Epithelial cell of prostate (primary cell): ENCODE measurements around a stretch of chr3.

- RRBS: no CpG with 5 or more reads among the region's 3 CpGs
Observed at GRCh38 chr3:5944064-5944263, 756.5 kb downstream of the EDEM1 start.

- RRBS: no CpG with 5 or more reads among the region's 8 CpGs
Observed at GRCh38 chr3:6531093-6531652, 329.7 kb upstream of the GRM7 start.

- RRBS: no CpG with 5 or more reads among the region's 1 CpG
Observed at GRCh38 chr3:7739703-7740109, 761.9 kb upstream of the LMCD1 start.

DNA sequence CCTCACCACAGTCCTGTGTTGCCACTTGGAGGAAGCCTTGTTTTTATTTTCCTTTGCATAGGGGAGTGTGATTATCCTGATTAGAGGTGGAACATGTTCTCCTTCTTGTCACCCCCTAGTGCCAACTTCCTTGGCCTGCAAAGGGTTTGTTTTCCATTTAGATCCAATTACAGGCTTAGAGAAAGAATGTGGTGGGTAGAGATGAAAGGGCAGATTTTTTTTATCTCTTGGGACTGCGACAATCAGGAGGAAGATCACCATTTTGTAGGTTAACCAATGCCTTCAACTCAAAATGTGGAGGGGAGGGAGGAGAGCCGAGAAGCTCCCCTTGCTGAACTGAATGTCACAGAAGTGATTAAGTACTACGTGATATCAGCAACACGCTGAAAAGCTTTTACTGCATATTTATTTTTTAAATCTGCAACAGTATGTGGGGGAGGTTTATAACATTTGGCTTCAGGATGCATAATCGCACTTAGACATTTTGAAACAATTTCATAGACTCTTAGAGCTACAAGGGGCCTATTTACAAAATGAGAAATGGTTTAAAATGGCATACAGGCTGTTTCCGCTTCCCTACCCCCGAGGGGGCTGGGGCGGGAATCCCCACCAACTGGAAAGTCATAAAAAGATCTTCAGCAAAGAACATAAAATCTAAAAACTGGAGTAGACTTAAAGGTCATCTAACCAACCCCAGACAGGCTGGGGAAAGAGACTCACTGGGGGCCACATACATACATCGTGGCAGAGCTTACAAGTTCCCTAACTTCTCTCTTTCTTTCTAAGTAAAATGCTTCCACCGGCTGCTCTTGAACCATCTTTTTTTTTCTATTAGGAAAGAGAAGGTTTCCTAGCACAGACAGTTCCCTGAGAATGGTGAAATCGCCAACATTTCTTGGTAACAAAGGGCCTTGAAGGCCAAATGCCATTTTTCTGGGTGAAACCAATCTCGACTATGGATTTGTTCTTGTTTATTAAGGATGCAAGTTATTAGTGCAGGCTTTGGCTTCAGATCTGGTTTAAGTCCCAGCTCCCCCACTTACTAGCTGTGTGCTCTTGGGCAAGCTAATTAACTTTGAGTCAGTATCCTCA lies 2.6 kb downstream of the LMCD1 start:
- RRBS: no CpG with 5 or more reads among the region's 12 CpGs

- RRBS: 98% methylated on average over 2 of the region's 17 CpGs
Observed at GRCh38 chr3:8611227-8611690, 33.3 kb downstream of the SSUH2 start.

DNA sequence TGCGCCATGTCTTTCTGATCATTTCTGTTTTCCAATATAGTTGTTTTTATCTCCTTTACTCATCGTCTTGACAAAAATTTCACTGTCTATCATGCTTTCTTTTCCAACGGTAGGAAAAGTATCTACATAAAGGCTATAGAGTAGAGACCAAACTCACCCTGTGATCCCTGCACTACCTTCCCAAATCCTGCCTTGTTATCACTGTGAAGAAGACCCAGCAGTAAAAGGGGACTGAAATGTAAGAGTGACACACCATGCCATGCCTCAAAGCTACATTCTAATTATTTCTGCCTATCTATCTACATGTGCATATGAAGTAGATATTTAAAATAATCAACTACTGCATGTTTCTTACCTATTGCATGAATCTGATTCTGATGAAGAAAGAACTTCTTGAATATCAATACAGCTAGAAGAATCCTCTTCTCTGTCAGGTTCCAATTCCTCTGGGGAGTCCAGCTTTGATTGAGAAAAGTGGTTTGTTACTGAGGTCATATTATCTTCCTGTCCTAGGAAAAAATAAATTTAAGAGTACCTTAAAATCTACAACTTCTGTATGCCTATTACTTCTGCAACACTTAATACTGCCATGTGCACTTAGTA lies 64.6 kb downstream of the RAD18 start:
- RRBS: no CpG with 5 or more reads among the region's 3 CpGs

GRCh38 chr3:9396507-9397303 lies 710 bp upstream of the SETD5 start:
- RRBS: 1% methylated on average over 15 of the region's 82 CpGs

DNA sequence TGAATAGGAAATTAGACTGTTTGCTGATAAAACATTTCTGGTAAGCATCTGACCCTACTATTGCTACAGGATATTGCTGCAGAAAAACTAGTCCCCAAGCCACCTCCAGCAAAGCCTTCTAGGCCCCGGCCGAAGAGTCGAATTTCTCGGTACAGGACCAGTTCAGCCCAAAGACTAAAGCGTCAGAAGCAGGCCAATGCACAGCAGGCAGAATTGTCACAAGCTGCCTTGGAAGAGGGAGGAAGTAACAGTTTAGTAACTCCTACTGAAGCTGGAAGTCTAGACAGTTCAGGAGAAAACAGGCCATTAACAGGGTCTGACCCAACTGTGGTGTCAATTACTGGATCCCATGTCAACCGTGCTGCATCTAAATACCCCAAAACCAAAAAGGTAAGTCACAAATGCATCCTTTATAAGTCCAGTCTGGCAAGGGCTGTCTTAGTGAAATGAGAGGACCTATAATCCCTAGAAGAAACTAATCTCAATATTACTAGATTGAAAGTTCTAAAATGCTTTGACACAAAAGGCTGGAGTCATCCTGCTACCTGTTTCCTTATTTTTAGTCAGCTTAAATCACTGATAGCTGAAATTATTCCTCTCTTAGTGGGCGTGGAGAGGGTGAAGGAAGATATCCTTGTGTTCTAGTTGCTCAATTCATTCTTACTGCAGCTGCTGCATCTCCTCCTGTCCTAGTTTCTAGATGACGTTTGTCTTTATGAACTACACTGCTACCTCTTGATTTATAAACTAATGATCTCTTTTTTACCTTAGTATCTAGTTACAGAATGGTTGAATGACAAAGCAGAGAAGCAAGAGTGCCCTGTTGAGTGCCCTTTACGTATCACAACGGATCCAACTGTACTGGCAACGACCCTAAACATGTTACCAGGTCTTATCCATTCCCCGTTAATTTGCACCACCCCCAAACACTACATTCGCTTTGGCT lies 50.5 kb downstream of the SETD5 start:
- RRBS: no CpG with 5 or more reads among the region's 13 CpGs

DNA sequence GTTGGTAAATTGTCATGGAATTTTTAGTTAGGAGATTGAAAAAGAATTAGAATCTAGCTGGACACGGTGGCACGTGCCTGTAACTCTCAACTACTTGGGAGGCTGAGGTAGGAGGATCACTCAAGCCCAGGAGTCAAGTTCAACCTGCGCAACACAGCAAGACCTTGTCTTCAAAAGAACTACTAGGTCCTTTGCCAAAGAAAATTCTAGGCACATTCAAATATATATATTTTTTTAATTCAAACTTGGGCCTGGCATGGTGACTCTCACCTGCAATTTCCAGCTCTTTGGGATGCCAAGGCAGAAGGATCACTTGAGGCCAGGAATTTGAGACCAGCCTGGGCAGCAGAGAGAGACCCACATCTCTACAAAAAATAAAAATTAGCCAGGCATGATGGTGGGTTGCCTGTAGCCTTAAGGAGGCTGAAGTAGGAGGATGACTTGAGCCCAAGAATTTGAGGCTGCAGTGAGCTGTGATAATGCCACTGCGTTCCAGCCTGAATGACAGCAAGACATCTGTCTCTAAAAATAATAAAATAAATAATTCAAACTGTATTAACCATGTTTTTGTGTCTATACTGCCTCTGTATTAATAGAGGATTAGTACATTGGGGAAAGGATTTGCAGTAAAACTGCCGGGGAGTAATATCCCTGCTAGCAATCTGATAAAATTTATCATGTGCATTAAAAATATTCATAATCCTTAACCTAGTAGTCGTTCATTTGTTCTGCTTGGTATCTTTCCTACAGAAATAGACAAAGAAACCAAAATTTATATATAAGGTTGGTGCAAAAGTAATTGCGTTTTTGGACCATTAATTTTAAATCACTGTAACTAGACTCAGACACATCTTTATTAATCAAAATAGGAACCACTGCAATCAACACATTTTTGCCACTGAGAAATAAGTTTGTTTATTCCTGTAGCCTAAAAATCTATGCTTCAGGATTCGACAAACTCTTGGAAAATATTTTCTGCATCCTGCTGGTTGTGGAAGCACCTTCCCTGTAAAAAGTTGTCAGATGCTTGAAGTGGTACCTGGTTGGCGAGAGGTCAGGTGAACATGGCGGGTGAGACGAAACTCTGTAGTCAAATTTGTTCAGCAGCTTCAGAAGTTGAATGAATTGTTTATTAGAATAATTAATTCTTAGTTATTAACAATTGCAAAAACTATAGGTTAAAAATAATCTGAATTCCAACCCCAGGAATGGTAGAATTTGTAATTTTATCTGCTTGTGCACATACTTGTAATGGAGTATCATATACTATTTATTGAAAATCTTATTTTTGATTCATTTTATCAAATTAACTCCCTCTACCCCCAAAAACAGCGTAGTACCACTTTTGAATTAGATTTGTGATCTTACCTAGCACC lies 61.2 kb downstream of the SETD5 start:
- RRBS: no CpG with 5 or more reads among the region's 12 CpGs

DNA sequence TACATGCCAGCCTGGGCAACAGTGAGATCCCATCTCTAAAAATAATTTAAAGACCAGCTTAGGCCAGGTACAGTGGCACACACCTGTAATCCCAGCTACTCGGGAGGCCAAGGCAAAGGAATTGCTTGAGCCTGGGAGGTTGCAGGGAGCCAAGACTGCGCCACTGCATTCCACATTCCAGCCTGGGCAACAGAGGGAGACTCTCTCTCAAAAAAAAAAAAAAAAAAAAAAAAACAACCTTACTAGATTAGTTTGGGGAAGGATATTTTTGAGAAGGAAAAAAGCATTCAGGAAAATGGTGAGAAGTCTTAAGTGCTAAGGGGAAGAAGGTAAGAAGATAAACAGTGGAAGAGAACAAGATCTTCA lies 69.6 kb downstream of the SETD5 start:
- RRBS: no CpG with 5 or more reads among the region's 2 CpGs

GRCh38 chr3:9552426-9553075 lies 1.1 kb downstream of the LHFPL4 start:
- RRBS: no CpG with 5 or more reads among the region's 47 CpGs

DNA sequence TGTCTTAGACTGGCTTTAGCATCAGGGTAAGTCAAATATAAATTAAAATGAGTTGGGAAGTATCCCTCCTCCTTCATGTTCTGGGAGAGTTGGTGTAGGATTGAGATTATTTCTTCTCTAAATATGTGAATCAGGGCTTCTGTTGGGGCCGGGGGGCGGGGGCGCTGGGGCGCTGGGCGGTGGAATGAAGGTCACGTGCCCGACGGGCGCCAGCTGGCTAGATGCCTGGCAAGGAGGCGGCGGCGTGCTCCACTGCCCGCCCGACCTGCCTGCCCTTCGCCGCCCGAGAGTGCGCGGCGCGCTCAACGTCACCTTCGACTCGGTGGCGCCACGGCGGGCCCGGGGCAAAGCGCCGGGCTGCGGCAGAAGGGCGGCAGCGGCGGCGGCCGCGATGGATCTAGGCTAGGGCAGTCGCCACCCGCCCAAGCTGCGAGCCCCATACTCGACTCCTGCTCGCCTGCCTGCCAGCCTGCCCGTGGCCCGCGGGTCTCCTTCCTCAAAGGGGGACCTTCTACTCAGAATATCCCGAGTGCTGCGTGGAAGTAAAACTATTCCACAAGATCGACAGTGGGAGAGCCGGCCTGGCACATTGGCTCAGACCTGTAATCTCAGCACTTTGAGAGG lies 47.0 kb upstream of the LHFPL4 start:
- RRBS: no CpG with 5 or more reads among the region's 49 CpGs

GRCh38 chr3:9786997-9788113 lies 4.9 kb downstream of the TADA3 start:
- RRBS: no CpG with 5 or more reads among the region's 18 CpGs

DNA sequence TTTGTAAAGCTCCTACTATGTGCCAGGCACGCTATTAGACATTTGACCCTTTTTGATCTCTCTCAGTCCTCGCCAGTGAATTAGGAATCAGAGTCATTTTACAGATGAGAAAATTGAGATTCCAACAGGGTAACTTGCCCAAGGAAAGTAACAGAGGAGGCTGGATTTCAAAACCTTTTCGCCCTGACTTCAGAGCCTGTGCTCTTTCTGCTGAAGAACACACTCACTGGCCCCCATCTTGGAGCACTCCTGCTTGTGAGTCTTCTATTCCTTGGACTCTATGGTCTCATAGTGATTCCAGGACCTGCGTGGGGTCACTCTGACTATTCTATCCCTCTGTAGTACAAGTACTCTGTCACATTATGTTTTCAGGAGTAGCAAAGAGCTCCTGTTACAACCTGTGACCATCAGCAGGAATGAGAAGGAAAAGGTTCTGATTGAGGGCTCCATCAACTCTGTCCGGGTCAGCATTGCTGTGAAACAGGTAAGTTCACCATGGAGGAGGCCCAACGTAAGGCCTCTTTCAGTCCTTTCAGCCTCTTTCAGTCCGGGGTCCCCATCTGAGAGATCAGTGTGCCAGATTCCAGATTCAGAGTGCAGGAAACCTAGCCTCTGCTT lies 7.0 kb downstream of the ARPC4 start:
- RRBS: 93% methylated on average over 2 of the region's 7 CpGs

DNA sequence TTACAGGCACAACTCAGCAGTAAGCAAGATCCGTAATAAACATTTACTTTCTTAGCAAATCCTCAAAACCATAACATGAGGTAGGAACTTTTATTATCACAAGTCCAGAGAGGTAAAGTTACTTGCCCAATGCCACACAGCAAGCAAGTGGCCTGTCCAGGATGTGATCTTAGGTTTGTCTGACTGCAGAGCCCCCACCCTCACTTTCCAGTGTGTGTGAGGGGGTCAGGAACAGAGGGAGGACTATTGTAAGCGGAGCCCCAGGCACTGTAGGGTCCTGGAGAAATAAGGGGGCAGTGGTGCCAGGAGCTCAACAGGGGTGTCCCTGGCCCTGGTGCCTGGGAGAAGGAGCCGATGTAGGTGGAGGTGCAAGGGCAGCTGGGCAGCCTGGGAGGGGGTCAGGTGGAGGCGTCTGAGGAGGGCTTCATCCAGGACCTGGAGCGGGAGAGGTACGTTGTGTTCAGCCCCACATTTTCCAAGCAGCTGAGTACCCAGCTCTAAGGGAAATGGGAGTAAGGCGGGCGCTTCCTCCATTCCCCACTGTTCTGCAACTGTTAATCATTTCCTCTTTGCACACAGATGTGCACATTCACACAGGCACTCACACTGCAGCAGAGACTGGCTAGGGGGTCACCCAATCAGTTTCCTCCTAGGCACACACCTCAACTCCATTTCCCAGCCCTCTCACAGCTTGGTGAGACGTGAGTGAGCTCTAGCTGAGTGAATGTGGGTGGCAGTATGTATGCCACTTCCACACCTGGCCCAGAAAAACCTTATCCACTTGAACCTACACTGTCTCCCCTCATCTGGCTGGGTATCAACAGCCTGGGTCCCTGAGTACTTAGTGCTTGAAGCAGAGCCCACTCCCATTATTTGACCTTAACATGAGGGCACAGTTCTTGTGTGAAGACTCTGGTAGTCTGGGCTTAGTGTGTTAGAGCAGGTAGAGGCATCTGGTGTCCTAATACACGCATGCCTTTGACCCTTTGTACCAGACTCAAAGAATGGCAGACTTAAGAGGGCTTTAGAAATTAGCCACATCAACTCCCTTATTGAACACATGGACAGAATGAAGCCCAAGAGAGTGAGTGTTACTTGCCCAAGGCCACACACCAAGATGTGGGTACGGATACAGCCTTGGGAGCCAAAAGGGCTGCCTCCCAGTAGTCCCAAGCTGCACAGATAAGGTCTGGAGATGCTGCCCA lies 5.6 kb downstream of the RPUSD3 start:
- RRBS: no CpG with 5 or more reads among the region's 11 CpGs

DNA sequence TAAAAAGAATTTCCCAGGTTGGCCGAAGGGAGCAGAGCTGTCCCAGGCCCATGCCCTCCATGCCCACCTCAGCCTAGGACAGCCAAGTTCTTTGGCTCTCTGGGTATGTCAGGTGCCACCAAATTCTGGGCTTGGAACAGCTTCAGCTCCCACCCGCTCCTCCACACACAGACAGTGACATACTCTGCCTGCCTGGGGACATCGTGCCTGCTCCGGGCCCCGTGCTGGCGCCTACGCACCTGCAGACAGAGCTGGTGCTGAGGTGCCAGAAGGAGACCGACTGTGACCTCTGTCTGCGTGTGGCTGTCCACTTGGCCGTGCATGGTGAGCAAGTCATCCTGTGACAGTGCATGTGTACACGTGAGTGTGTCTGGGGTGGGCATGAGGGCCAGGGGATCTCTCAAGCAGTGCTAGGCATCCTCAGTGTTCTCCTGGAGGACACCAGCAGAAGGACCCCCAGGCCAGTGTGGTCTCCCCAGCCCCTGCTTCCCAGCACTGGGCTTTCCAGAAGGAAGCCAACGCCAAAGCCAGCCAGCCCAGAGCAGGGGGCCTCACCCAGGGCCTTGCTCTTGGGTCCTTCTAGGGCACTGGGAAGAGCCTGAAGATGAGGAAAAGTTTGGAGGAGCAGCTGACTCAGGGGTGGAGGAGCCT lies 979 bp downstream of the IL17RC start:
- RRBS: no CpG with 5 or more reads among the region's 12 CpGs

- RRBS: no CpG with 5 or more reads among the region's 9 CpGs
Observed at GRCh38 chr3:9934182-9934446, 480 bp downstream of the CRELD1 start.

- RRBS: 5% methylated on average over 7 of the region's 53 CpGs
Observed at GRCh38 chr3:9947199-9947760, 4.9 kb downstream of the PRRT3 start.

DNA sequence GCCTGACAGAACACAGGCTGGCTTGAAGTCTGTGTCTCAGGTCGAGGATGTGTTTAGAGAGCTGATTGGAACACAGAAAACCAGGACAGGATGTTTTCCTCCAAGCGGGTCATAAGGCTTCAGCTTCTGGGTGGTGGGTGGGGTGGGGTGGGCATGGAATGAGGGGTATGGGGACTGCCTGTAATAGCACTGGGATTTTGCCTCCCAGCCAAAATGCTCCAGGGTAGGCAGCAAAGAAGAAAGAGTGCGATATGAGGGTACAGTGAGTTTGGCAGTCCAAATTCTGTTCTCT lies 13.6 kb downstream of the GHRL start:
- RRBS: no CpG with 5 or more reads among the region's 3 CpGs